Mesenchymal stem cell of the bone marrow (primary cell): ENCODE results near the genes SAMD3, CTAGE9 and EYA4.

GRCh38 chr6:129514182-129514720 lies 195.7 kb downstream of the ARHGAP18 start:
- CAGE, long polyA plus RNA = no peak

DNA sequence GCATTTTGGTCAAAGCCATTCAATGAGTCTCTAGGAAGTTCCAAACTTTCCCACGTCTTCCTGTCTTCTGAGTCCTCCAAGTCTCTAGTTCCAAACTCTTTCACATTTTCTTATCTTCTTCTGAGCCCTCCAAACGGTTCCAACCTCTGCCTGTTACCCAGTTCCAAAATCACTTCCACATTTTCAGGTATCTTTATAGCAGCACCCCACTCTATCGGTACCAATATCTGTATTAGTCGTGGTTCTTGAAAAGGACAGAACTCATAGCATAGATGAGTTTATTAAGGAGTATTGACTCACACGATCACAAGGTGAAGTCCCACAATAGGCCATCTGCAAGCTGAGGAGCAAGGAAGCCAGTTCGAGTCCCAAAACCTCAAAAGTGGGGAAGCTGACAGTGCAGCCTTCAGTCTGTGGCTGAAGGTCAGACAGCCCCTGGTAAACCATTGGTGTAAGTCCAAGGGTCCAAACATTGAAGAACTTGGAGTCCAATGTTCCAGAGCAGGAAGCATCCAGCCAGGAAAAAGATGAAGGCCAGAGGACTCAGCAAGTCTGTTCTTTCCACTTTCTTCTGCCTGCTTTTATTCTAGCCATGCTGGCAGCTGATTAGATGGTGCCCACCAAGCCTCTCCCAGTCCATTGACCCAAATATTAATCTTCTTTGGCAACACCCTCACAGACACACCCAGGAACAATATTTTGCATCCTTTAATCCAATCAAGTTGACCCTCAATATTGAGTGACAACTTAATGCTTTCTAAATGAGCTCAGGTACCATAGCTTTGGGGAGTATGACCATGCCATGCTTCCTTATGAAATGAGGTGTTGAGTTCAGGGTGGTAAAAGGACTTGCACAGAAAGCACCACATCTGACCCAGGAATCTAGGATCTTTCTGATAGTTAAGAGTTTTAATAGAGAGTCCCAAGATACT lies 120.2 kb downstream of the ARHGAP18 start:
- CAGE, long polyA plus RNA = no peak

DNA sequence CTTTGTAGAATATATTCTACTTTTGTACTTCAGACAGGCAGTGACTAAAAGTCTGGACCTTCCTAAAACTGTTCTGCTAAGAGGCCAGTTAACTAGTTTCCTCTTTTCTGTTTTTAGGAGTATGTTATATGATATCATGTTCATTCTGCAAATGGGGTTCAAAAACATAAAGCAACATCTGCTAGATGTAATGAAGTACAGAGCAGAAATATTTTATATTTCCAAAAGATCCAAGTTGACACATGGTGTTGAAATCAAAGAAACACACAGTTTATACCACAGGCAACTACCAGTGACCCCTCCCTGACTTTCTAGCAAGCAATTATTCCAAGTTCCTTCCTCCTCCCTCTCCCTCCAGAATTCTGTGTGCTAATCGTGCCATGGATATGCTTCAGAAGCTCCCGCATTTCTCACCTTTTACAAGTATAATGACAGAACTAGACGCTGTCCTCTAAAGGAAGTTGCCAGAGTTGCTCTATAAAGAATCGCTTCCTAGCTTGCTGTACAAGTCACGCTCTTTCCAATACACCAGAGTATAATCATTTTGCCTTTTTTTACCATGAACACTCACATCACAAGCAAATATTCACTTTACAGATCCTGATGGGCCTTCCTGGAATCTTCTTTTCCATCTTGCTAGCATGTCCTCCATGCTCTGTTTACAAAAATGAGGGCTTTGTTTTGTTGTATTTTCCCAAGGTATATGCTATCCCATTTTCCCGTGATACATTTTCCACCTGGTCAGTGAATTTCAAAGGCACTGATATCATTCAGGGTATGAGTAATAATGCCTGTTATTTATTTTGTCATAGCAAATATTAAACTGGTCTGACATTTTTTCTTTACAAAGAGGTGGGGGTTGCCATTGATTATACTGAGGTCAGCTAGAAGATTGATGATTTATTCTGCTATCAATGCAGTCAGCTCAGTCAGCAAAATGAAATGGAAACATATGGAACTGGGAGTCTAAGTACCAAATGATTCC lies 64.5 kb downstream of the ARHGAP18 start:
- CAGE, long polyA plus RNA = no peak

DNA sequence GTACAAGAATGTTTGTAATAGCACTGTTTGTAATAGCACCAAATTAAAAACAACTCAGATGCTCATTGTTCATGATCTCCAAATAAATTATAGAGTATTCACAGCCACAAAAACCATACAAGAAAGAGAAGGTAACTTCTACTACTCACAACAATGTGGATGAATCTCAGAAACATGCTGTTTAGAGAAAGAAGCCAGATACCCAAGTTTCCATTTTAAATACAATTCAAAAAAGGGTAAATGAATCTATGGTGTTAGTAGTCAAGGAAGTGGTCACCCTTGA lies 90.8 kb downstream of the SAMD3 start:
- CAGE, long polyA plus RNA = no peak

DNA sequence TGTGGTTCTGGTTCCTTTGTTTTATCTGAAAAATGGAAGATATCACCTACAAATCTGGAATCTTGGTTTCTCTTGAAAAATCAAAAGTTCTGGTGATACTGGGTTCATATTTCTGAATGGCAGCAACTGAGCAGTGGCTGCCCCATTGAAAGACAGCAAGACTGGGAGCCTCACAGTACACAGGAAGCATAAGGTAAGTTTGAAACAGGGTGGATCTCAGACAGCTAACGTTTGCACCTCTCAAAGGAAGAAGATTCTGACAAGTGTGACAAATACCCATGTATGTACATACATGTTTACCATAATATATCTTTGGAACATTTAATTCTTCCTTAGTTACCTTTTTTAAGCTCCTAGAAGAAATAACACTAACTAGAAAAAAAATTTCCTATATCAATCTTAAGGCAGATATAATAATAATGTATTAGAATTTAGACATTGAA lies at the start of gene SAMD3:
Gene SAMD3, minus strand, starts transcription at position 163 of the 443 bp plus-strand sequence.
- CAGE, long polyA plus RNA = no peak

DNA sequence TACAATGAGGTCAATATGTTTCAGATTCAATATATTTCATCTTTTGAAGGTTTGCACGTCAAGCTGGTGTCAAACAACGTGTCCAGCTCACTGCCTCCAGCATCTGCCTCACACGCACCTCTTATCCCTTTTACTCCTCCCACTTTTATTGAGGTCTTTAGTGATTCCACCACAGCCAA lies 783 bp upstream of the EPB41L2 start:
- CAGE, long polyA plus RNA = no peak

DNA sequence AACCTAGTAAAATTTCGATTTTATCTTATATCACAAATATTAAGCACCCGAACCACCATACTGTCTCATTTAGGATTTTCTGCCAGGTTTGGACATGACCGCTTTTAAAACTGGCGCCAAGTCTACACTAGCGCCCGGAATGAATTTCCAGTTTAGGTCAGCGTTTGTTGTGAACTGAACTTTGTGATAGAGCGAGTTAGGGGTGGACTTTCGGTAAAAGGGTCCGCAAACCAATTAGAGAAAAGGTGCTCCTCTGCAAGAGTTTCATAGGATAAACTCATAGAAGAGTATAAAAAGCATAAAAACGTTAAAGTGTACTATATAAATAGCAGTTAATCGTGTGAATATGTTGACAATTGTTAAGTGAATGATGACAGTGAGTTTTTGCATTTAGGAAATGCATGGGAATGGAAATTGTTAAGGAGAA lies 888 bp downstream of the AKAP7 start:
- CAGE, long polyA plus RNA = no peak

GRCh38 chr6:131383716-131384530 lies 189.1 kb upstream of the ARG1 start:
- CAGE, long polyA plus RNA = no peak

DNA sequence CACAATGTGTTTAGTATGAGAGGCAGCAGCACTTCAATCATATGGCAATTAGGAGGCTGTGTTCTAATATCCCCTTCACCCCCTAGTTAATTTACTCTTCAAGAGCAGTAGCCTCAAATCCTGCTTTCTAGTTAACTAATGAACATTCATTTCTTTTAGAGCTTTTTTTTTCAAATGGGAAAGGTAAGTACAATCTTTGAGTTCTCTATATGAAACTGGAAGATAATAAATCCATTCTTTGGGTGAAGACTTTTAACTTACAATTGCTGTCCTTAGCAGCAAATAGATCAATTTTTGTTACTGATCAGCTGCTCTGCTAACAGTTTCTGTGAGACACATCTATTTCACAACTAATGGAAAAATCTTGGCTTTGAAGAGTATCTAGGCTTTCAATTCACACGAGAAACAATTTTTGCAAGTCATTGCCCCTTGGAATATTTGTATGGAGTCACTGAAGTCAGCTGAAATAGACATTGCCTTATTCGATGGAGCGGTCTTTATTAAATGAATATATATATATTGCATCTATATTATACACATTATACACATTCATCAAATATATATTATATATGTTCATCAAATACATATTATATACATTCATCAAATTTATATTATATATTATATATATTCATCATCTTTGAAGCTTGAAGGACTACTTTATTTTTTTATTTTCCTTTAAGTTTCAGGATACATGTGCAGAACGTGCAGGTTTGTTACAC lies 20.4 kb upstream of the ARG1 start:
- CAGE, long polyA plus RNA = no peak

DNA sequence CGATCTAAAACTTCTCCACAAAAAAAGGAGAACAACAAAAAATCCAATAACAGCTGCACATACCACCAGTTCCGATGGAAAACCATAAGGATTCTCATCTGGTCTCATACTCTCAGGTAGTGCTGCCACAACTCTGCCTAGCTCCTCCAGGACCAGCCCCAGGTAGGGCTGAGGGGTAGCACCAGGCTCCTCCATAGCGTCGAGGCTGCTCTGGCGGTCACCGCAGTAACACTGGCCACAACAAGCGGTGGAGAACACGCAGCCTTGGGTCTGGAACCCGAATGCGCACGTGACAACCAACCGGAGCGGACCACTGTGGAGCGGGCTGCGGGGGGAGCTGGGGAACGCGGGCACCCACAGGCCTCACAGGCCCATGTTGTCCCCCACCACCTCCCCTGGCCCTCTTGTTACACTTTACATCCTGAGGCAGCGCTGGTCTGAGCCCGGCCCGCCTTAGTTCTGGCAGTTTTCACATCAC lies at the start of gene CTAGE9:
Gene CTAGE9, minus strand, starts transcription at position 195 of the 478 bp plus-strand sequence.
- CAGE, long polyA plus RNA = no peak

DNA sequence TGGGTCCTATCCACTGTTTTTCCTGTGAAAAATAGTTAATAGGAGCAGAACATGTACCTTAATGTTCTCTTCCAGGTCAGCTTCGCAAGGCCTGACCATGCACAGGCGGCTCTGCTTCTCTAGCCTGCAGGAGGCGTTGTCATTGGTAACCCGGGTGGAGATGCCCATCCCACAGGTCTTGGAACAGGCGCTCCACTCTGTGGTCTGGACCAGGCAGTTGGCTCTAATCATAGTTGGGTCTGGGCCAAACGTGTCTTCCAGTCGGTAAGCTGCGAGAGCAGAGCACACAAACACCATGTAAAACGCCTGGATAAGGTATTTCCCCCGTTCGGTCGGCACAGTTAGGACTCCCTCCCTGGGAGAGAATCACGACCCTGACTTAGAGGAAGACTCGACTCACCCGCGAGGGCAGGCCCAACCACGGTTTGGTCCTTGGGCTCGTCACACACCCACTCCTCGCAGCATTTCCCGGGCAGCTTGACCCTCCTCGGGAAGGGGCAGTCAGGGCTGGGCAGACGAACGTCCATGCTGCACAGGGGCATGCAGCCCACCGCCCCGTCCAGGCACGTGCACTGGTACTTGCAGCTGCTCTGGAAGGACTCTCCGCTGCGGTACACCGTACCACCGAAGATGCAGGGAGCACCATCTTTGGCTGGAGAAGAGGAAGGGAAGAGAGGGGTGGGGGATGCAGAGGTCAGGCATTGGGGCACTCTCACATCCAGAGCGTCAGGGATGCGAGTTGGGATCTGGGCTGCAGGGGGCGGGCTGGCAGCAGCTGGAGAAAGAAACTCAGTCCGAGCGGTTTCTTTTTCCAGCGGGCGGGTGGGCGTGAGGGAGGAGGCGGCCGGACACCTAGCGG lies 1.1 kb downstream of the CCN2 start:
- CAGE, long polyA plus RNA = no peak

DNA sequence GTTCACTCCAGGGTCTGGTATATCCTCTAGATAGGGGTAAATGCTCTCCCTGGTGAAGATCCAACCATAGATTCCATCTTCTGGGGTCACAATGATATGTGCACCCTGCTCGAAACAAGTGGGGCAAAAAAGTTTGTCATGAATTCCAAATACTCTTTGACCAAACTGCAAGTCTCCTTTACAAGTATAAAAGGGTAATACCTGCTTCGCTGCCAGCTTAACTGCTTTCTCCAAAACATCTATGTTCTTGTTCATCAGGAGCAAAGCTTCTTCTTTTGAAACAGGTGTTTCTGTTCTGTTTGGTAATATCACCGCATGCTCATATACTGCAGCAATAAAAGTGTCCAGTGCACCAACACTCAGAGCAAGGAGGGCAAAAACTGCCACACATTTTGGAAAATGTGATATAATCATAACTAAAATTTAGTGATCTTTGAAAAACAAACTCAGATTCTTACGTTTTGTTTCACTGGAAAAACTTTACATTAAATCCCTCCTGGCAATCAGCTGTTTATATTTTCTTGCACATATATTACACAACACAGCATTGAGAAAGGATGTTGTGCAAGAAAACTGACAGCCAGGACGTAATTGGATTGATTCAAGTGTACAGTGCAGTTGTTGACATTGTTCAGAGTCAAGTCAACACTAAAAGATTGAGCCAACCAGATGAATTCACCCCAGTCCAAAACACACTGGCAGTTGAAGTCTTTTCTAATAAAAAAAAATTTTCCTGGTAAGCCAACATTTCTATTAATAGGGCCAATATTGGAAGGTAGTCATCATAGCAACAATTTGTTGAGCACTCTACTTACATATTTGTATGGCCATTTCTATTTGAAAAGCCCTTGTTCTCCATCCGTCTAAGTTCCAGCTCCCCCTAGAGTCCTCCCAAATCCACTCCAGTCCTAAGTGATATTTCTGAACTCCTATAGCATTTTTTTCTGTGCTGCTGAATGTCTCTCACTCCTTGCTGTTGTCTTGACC lies 20.7 kb upstream of the VNN1 start:
- CAGE, long polyA plus RNA = no peak

GRCh38 chr6:132960747-132961065 lies 146.3 kb downstream of the RPS12 start:
- CAGE, long polyA plus RNA = no peak

DNA sequence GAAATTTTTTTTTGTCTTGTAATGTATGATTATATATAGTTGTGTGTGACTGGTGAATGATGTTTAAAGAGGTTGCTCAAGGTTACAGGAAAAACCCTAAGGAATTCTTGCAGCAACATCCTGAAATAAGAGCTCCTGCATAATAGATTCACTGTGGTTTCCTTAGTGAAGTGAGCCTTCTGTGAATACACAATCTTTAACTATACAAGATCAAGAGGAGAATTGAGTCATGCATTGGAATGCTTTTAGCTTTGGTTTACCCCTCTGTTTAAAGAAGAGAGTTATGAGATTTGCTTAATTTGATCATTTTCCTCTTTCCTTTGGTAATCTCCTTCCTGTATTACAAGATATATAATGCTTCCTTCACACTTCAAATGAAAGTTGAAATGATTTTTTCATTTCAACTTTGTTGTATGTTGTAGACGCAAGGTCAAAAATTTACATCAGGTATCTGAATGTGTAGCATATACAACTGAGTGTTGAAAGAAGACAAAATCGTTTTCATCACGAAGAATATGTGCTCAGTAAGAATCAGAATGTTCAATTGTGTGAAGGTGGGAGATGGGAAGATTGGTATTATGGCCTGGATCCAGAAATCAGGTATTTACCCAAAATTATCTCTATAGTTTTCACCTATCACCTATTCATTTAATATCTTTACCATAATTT lies 141.4 kb upstream of the EYA4 start:
- CAGE, long polyA plus RNA = no peak

DNA sequence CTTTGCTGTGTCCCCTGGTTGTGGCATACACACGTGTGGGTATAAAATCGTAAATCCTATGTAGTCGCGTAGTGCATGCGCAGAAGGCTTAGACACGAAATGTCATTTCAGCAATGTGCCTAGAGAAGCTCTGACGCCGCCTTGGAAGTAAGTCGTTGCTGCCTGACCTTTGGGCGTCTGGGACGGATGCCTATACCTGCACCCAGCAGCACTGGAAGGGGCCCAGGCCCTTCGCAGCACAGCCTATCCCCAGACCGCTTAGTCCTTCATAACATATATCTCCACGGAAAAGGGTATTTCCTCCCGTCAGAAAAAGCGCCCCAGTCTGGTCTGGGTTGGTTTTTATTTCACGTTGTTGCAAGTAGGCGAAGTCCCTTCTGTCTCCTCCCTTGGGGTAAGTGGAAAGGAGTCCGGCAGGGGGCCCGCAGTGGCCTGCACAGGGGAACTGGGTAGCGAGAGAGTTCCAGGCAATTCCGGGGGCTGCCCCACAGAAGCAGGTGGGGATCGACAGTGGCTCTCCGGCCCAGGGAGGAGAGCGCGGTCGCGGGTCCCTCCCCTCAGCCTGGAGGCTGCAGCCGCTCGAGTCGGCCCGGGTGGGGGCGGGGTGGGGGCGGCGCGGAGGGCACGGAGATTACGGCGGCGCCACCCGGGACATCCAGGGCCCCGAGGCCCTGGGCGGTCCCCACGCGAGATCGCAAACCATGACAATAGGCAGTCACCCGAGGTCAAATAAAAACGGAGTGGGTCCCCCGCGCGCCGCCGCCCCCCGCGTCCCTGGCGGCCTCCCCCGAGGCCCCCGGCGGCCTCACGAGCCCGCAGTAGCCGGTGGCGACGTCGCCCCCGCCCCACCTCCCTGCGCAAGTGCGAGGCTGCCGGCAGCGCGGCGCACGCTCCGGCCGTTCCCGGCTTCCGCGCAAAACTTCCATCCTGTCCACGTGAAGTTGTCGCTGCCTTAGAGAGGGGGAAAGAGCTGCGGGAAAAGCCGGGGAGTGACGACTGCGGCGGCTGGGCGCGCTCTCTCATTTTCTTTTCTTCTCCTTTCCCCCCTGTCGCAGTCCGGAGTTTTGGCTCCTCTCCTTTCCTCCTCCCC lies at the start of gene EYA4:
Gene EYA4, plus strand, starts transcription at position 914 of the 1,090 bp plus-strand sequence.
- CAGE, long polyA plus RNA = no peak

DNA sequence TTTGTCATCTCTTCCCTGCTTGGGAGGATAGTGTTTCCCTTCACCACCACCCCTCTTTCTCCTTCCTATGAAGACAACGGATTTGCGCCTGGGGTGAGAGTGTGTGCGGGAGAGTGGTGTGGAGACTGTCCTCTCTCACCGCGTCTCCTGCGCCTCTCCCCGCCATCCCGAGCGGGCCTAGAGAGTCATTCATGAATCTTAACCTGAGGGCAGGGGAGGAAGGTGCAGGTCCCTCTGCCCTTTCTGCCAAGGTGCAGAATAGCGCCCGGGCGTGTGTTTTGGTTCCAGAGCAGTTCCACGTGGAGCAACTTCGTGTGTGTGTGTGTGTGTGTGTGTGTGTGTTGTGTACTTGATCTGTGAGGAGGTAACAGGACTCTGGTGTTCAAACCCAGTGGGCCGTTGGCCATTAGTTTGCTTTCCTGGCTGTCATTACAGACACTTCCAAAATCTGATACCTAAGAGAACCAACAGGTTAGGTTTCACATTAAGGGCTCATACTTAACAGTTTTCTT lies 1.7 kb downstream of the EYA4 start:
- CAGE, long polyA plus RNA = no peak

DNA sequence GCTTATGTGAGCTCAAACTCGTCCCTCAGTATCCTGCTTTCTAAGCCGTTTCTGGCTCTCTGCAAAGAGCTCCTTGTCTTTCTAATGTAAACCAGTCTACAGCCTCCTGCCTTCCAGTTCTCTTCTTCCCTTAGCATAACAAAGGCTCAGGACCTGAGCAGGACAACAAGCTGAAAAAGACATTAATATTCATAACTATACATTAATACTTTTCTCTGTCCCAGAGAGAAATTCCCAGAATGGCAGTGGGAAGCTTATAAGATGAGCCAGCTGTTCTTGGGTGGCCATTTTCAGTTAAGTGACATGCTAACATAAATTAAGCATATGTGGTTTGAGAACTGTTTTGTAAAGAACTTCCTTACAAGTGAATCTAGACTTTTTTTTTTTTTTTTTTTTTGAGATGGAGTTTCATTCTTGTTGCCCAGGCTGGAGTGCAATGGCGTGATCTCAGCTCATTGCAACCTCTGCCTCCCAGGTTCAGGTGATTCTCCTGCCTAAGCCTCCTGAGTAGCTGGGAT lies 206.9 kb upstream of the TCF21 start:
- CAGE, long polyA plus RNA = no peak

DNA sequence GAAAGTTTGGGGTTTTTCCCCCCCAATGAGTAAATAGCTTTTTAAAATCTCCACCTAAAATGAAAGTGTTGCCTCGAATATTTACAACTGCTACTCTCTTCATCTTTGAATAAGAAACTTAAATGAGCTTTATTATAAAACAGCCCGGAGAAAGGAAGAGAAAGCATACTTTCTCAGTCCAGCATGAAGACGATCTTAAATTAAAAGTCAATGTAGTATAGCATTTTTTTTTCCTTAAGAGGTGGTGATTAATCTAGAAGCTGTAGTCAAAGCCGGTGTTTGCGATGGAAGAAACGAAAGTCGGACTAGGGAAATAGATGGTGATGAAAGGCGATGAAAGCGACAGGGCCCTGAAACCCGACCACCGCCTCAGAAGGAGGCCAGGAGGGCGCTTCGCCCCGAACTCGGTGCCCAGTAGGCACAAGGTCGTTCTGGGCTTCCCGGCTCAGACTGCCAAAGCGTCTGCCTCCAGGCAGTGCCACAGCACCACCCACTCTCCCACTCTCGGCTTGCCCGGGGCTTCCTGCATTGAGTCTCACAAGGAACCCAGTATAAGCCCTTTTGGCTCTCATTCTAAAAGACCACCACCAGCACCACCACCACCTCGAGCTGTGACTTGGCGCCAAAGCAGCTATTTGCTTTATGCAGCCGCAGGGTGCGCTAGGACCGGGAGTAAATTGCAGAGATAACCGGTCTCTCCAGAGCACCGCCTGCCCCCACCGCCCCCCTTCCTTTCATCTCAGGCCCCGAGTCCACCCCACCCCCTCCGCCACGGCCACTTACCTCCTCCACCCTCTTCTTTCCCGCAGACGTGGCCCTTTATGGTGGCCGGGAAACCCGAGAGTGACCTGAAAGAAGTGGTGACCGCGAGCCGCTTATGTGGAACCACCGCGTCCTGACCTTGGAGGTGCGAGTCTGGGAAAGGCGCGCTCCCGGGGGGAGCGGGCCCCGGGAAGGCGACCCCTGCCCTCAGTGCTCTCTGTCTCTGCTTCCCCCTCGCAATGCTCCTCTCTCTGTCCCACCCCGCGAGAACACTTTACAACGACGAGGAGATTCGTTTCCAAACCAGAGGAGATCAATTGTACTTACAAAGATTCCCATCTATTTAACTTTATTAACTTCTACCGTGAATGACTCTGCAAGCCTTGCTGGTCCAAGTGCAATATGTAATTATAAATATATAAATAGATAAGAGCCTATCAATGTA lies 2.4 kb downstream of the TCF21 start:
- CAGE, long polyA plus RNA = no peak

- CAGE, long polyA plus RNA = no peak
Observed at GRCh38 chr6:133939702-133940221, 13.3 kb upstream of the TBPL1 start.

- CAGE, long polyA plus RNA = no peak
Observed at GRCh38 chr6:134315893-134316395, 2.0 kb downstream of the SGK1 start.